Neutrophil (primary cell): ENCODE measurements around a stretch of chr20.

DNA sequence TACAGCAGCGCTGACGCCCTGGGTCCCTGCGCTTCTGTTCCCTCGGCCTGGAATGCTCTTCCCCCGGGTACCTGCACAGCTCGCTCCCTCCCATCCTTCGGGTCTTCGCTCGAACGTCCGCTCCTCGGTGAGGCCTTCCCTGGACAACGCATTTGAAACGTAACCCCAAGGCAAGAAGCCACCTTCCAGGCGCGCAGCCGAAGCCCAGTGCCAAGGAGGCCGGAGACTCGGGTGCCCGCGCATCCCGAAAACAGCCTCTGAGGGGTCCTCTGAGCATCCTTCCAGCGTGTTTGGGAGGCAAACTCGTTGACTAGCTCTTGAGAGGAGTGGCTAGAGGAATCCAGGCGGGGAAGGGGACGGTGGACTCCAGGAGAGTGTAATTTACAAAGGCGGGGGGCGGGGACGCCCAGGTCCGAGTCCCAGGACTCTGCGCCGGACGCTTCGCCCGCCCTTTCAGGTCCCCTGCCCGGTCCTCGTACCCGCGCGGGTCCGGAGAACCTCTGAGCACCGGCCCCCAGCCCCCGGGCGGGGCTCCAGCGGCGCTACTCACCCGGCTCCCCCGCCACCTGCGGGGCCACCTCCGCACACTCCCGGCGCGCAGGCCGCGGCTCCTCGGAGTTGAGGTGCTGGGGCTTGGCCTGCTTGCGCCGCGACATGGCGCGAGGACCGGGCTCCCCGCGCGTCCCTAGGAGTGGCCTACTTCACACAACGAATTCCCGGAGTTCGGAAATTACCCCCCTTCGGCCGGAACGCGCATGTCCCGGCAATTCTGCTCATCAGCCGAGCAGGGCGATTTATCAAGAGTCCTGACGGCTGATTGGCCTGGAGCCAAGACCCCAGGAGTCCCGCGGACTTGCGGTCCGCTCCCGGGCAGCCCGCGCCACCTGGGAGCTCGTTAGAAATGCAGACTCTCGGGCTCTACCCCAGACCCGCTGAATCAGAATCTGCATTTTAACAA, 86.7 kb downstream of the ZFP64 start:
- PRO-cap: no peak

- PRO-cap: no peak
These were observed 355.6 kb upstream of the TSHZ2 start for GRCh38 chr20:52616450-52617036.

DNA sequence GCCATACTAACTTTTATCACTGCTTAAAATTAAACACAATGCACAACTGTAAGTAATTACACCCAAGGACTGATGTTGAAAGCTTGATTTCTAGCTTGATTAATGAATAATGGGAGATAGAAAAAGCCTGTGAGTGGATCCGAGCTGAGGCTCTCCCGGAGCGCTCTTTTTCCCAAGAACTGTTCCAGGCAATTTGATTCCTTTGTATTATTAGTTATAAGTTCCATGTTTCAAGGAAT, 3.6 kb downstream of the TSHZ2 start:
- PRO-cap: no peak

- PRO-cap: no peak
These were observed 64.8 kb downstream of the TSHZ2 start for GRCh38 chr20:53036983-53037269.

- PRO-cap: no peak
These were observed 159.0 kb downstream of the ZNF217 start for GRCh38 chr20:53434580-53435128.

DNA sequence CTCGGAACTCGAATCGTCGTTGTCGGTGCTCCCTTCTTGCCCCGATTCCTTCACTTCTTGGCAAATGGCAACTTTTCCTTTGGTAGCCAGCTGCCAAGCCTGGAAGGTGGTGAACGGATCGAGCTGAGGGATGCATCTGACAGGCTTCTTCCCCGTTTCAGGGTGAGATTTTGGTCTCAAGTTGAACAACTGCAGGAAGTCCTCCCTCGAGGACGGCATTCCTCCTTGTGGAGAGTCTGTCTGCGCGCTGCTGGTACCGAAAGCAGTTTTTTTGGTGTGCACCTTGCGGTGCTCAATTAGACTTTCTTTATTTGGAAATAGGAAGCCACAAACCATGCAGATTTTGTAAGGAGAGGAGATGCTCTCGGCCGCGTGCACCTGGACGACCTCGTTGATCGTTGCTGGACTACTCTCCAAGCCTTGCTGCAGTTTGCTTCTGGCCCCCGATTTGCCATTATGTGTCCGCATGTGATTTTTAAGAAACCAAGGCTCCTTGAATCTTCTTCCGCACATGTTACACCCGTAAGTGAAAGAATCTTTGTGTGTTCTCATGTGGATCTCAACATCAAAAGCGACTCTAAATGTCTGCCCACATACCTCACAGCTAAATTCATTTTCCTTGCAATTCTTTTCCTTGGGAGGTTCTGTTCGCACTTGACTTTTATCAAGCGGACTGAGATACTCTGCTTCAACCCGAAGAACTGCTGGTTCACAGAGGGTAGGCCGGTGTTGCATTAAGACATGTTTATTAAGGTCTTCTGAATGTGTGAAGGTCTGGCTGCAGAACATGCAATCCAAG, 11.6 kb downstream of the ZNF217 start:
- PRO-cap: no peak

DNA sequence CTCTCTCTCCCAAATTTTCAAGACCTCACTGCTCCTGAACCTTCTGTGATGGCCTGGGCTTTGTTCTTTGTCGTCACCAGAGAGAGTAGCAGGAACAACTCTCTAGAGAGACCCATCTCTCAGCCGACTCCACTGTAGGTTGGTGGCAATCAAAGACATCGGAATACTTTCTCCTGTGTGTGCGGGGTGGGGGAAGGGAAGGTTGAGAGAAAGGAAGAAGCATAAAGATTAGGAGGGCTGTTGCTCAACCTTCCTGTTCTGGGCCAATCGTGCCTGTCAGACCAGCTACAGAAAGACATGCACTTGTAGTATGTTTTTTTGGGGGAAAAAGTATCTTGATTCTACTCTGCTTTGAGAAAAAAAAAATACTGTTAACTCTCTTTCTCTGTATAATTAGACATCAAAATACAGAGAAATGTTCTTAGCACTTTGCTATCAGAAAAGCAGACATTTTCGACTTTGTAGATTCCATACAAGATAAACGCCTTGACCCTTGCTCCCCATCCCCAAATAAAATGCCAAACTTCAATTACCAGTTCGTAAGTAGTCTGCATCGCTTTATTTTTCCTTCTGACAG, 84.5 kb upstream of the ZNF217 start:
- PRO-cap: no peak

DNA sequence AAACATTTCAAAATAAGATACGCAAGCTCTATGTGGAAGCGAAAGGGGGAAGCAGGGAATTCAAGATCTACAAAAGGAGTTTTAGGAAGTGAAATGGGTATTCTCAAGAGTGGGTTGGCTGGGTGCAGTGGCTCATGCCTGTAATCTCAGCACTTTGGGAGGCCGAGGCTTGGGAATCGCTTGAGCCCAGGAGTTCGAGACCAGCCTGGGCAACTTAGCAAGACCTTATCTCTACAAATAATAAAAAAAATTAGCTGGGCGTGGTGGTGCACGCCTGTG, 103.2 kb upstream of the ZNF217 start:
- PRO-cap: no peak

DNA sequence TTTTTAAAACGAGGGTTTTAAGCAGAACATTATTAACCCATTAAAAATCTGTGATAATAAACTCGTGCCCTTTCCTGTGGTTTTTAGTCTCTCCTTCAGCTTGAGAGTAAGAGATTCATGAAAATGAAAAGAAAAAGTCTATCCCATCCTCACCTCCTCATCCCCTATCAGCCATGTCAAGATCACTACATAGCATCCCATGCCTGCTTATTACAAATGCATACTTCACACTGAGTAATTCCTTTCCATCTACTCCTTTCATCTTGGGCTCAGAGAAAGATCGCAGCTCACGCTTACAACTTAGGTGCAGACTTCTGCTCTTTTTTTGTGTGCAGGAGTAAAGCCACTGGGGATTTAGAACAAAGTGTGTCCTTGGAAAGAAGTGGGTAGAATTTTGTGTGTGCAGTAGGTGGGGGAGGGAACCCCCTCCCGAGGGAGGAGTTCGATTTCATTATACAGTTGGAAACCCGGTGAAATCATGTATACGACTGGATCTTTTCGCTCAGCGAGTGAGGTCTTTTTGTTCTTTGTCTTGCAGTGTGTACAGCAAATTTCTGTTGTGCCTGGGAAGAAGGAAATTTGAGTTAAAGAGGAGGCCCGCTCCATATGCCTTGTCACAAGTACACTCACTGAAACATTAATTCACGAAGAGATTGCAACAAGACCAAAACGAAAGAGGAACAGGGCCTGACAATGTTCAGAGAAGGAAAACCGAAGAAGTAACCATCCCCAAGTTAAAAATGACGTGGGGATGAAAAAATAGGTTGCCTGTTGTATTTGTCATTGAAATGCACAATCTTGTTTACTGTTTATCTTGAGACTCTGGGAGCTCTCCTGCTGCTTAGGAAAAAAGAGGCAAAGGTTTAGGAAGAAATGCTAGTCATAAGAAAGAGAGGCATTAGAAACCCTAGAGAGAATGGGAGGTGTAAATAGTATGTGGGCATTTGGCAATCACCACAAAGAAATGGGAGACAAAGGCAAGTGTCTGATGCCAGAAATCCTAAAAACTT, 146.5 kb upstream of the ZNF217 start:
- PRO-cap: no peak

- PRO-cap: no peak
These were observed 233.1 kb downstream of the BCAS1 start for GRCh38 chr20:53837285-53837786.

DNA sequence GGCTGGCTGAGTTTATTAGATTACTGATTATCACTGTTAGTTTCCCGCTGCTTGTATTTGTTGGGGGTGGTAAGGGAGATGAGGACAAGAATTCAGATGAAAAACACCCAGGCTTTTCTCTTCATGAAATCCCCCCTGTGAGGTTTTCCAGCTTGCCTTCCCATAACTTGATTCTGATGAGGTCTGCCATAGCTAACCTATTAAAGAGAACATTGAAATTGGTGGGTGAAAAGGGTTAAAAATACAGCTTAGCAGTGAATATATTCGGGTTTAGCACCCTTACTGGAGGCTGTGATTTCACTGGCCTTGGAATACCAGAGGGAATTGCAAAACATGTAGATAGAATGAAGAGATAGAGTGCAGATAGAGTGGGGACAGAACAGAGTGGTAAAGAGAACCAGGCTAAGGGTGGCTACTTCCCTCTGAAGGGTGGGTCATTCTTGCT, 203.8 kb downstream of the BCAS1 start:
- PRO-cap: no peak

DNA sequence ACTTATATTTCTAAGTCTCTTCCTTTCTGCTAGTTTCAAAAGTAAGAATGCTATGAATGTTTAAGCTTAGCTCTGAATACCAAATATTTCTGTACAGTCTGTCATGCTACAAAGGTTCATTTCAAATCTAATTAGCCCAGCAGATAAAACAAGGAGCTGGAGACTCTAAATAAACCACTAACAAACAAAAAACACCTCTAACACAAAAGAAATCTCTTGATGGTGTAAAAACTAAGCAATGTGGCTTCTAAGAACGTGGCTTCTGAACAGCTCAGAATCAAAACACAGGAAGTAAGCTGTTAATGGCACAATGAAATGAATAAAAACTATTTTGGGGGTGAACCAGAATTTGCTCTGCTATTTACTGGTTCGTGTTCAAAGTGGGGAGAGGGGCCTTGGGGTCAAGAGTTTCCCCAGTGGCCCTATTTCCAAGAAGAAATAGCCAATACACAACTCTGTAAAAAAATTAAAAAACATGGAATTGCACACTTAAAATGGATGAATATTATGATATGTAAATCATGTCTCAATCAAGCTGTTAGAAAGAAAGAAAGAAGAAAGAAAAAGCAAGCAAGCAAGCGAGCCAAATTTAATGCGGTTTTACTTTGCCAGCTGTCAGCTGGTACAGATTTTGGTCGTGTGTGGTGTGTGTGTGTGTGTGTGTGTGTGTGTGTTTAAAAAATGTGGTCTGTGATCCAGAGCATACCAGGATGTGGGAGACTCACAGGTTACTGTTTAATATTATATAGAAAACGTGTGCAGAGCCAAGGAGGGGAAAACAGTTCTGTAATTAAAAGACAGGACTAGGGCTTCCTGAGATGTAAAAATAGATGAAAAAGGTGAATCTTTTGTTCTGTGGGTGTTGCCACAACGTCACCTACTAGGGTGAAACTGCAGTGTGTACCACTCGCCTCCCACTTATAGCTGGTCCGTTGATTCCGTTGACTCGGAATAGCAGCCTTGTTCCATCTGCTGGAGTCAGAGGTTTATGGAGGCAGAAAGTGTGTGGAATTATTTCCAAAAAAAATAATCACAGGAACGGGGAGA, 198.0 kb downstream of the BCAS1 start:
- PRO-cap: no peak

DNA sequence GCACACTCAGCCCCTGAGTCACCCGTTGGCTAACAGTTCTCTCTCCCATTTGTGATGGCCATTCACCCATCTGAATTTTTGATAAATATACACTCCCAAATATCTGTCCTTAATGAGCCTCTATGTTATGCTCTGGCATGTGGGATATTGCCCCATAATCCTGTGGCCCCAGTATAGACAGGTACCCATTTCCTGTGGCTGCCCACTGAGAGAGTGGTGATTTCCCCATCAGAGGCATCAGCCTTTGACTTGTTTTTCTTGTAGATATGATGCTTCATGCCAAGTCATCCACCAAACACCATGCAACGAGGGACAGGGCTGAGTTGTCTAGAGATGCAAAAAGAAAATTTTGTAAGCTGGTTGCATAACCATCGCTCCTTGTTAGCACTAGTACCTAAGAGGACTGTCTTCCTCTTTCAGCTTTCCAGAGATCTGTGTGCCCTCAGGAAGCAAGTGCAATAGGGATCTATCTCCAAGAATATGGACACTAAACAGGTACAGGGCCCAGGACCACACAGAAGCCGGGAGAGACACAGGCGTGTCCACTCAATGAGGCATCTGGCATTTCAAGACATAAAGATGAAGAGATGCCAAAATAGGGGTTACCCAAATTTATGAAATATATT, 166.8 kb downstream of the BCAS1 start:
- PRO-cap: unidirectional peak, plus-strand start at position 427 of the sequence

- PRO-cap: no peak
These were observed 147.5 kb downstream of the BCAS1 start for GRCh38 chr20:53922770-53923459.

- PRO-cap: no peak
These were observed 144.5 kb downstream of the BCAS1 start for GRCh38 chr20:53925840-53926410.

- PRO-cap: no peak
These were observed 2.0 kb downstream of the BCAS1 start for GRCh38 chr20:54068273-54068947.

DNA sequence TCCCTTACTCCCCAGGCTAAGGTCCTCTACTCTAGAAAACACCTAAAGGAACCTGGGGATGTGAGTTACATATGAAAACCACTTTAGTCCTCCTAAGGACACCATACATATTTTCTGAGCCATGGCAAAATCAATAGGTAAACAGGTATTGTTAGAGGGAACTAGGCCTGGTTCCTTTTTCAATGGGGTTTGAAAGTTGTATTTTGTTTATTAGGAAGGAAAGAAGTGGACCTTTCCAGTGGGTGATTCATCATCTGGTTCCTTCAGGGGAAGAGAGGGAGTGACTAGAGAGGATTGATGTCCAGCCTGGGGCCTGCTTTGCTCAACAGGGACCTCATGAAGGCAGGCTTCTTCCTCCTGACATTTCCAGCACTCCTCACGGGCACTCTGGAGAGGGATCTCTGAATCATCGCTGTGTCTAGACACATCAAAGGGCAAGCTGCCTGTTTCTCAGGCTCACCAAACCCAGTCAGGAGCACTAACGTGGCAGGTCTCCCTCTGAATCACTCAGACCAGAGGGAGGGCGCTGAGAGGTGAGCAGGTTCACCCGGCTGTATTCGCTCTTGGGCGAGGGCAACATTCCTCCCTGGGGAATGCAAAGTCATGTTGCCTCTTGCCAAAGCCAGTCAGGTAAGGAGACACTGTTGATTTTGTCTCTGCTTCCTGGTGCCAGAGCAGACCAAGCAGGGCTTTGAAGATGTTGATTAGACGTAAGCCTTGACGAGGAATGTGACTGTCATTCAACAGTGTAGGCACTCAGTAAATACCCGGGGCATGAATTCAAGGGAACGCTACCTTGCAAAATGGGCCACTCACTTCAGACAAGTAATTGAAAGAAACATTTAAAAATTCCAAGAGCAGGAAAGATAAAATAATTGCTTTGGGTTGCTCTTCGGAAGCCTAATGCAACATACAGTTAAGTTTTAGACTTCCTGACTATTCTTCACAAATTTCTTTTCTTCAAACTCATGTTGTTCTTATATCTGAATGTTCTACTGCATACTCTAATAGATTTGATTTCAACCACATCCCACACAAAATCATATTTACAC, 50.2 kb downstream of the CYP24A1 start:
- PRO-cap: no peak

DNA sequence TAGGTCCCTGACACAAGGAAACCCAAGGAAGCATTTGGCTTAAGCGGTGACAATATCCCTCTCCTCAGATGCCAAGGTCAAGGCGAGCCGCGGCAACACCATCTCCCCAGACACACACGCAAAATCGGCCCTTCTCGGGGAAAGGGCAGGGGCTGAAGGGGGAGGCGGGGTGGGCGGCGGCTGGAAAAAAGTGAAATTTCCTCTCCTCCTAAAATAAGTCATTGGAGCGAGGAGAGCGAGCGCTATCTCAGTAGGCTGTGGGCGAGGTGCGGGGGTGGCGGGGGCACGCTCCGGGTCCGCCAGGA, 329 bp upstream of the DOK5 start:
- PRO-cap: no peak

DNA sequence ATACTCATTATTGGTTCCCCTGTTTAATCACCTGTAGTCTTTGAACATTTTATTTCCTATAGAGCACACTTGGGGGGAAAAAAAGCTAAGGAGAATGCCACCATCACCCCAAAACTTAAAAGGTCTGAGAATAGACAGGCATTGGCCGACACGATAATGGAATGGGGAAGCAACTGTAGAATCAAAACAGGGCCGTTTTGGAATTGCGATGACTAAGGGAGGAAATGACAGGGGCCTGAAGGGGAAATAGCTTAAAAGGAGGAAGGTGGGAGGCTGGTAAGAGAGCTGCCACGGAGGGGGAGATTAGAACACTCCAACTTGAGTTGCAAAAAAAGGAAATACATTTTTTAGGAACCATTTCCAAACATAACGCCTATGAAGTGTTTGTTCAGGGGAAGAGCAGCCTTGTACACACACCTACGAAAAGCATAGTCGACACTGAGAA, 6.9 kb downstream of the CASS4 start:
- PRO-cap: unidirectional peak, plus-strand start at position 281 of the sequence

DNA sequence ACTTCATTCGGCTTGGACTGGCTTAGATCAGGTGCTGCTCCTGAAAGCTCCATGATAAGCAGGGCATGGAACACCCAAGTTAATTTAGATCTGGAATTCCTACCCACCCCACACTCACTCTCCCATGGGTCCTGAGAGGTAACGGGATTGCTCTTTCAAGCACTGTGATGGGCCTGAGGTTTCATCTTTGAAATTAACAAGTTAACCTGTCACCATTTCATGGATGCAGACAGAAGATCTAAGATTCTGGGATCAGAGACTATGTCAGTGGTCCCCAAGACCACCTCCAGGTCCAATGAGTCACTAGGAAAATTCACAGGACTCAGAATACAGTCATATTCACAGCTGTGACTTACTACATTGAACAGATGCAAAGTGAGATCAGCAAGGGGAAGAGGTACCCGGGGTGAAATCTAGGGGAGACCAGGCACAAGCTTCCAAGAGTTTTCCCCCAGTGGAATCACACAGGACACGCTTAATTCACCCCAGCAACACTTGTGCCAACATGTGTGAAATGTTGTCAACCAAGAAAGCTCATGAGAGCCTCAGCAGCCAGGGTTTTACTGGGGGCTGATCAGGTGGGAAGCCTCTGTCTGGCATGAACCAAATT, 7.1 kb upstream of the RTF2 start:
- PRO-cap: no peak